ENCODE data around the genes EXOC3L1, HSD11B2 and CTRL.

DNA sequence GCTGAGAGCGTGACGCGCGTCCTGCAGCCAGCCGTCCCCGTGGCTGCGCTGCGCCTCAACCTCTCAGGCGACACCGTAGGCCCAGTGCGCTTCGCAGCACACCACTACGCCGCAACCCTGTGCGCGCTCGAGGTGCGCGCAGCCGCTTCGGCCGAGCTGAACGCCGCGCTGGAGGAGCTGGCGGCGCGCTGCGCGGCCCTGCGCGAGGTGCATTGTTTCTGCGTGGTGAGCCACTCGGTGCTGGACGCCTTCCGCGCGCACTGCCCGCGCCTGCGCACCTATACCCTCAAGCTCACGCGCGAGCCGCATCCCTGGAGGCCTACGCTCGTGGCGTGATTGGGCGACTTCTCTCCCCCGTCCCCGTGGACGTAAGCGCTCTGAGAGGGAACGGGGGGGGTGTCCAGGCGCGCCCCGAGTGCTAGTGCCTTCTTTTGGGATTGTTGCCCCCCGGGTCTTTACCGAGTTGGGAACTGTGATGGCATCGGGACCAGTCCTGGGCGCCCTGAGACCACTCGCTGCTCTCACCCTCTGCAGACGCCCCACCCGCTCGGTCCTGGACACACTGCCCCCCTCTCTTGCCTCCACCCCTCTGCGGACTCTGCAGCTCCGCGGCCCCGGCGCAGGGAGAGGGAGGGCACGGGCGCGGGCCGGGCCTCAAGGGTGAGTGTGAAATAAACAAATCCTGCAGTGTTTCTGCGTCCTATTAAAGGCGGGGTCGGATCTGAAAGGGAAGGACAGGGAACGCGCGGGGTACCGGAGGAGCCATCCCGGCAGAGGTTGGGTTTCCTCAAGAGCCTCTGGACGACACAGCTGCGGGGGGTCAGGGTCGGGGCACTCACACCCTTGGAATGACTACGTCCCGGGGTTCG lies 826 bp upstream of the HSF4 start:
- PRO-cap, result no peak
- RAMPAGE, long total RNA, result no peak

DNA sequence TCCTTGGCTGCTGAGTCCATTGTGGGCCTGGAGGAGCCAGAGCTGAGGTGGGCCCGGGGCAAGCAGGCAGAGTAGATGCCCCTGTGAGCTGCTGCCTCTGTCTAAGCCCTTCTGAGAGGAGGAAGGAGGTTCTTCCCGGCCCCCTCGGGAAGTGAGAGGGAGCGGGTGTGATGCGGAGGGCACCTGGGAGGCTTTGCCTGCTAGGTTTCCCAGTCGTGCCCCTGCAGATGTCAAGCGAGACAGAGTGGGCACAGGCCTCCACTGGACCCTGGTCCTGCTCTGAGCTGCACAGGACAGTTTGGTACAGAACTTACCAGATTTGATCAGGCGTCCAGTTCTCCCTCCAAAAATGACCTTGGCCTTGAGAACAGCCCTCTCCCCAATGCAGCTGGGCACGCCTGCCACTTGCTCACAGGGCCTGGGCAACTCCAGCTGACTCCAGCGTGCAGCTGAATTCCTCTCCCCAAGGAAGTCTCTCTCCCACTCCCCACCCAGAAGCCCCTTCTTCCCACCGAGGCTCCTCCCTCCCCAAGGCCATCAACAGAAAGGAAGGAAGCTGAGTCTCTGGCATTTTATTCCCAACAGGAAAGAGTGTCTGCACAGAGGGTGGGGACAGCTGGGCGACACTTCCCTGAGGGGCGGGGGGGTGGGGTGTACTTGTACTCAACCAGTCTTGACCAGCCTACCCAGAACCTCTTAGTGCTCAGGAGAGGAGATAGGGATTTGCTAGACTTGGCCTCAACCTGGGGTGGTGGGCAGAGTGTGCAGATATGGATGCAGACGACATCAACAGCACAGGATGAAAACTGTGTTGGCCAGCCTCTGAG lies at the start of gene EXOC3L1:
Gene EXOC3L1, minus strand, starts transcription at position 480 of the 827 bp plus-strand sequence.
- PRO-cap, result no peak
- RAMPAGE, long total RNA, result no peak

- PRO-cap, result no peak
- RAMPAGE, long total RNA, result no peak
Observed at GRCh38 chr16:67197764-67198575, 961 bp upstream of the ELMO3 start.

GRCh38 chr16:67207341-67208279 lies 8.7 kb downstream of the ELMO3 start:
- PRO-cap, result no peak
- RAMPAGE, long total RNA, result no peak

DNA sequence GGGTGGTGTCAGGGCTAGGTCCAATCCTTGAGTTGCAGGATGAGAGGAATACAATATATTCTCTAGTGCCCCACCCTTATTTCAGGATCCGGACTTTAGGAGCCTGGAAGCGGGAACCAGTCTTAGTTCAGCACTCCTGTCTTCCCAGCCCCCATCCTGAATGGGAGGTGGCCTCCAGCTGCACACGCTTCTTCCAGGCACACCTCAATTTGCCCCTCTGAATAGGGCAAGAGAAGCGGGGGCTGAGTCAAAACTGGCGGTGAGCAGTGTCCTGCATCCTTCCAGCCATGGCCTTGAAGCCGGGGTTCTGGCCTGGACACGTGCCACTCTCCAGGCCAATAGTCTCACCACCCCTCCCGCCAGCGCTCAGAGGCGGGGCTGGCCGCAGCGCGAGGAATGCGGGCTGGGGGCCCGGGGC lies 1.5 kb downstream of the FHOD1 start:
- PRO-cap, result bidirectional peak, plus-strand start at position 369 of the sequence, minus-strand start at position 309 of the sequence
- RAMPAGE, long total RNA, result no peak

GRCh38 chr16:67397245-67397954 lies 4.1 kb upstream of the TPPP3 start:
- PRO-cap, result no peak
- RAMPAGE, long total RNA, result no peak

GRCh38 chr16:67431047-67431877 lies at the start of gene HSD11B2:
HSD11B2 (plus strand) TSS chr16:67431121.
- PRO-cap, result no peak
- RAMPAGE, long total RNA, result no peak

- PRO-cap, result no peak
- RAMPAGE, long total RNA, result no peak
Observed at GRCh38 chr16:67463116-67463566, 17.8 kb downstream of the ATP6V0D1 start.

DNA sequence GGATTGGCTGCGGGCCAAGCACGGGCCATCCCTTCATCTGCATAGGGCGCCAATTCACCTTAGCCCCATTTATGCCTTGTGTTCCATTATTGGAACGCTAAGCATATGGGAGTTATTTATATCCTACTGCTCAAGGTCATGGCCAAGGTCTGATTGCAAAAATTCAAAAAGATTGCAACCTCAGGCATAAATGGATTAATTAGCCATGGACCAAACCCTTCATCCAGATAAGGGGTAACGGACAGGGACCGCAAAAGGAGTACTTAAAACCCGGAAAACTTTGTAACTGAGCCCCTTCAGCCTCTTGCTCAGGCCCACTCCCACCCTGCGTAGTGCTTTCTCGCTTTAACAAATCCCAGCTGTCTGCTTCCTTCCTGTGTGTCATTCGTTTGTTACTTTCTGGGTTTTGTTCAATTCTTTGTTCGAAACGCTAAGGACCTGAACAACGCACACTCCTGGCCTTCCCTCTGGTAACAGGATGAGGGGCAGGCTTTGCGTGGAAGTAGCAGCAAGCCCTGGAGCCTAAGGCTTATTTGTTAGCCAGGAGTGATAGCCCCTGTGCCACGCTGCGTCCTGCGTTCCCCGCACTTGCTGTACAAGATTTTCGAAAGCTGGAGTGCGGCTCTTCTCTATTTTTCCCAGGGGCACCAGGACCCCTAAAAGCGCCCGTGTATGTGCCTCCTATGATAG lies 952 bp upstream of the ATP6V0D1 start:
- PRO-cap, result bidirectional peak, plus-strand start at position 413 of the sequence, minus-strand start at position 365 of the sequence
- RAMPAGE, long total RNA, result no peak

DNA sequence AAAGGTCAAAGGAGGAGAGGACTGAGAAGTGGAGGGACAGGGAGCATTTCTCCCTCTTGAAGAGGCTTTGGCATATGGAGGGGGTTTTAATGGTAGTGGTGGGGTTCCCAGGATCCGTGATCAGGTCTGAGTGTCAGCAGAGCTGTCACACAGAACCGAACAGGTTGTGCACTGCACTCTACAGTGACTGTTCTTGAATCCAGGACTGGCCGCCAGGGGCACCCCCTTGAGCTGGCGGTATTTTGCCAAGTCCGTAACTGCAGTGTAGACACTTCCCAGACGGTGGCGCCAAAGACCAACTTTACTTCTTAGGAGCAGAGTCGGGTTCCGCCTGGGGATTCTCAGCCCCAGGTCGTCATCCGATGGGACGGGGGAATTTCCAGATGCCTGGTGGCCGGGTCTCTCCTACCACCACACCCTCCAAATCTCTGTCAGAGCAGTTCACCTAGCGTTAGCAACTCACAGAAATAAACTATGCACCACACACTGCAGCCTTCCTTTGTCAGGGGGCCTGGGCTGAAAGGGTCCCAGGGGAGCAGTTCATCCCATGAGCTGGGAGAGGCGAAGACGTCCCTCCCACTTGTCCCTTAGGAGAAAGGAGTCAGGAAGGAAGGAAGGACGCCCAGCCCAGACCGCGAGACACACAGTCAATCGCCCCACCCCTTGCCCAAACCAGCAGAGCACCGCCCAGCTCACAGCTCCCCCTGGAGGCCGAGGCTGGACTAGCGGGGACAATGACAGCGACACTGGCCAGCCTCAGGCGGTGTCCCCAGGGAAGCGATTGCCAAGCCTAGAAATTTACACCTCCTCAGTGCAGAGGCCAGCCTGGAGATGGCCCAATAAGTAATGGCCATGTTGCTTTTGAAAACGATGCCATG lies 7.4 kb upstream of the RIPOR1 start:
- PRO-cap, result unidirectional peak, minus-strand start at position 653 of the sequence
- RAMPAGE, long total RNA, result no peak

DNA sequence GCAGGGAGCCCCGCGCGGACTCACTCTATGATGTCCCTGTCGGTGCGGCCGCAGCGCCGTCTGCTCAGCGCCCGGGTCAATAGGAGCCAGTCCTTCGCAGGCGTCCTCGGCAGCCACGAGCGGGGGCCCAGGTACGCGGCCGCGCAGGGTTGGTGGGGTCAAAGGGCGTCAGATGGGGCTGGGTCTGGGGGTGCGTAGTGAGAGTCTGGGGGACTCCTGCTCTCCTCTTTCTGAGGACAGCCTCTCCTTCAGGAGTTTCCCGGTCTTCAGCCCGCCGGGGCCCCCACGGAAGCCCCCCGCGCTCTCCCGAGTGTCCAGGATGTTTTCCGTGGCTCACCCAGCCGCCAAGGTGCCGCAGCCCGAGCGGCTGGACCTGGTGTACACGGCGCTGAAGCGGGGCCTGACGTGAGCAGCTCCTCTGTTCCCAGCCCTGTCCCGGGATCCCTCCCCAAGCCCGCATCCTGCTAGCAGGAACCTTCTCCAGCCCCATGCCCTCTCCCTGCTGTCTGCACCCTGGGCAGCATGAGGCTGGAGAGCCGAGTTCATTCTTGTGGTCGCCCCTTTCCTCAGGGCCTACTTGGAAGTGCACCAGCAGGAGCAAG lies 9.9 kb downstream of the RIPOR1 start:
- PRO-cap, result no peak
- RAMPAGE, long total RNA, result no peak

DNA sequence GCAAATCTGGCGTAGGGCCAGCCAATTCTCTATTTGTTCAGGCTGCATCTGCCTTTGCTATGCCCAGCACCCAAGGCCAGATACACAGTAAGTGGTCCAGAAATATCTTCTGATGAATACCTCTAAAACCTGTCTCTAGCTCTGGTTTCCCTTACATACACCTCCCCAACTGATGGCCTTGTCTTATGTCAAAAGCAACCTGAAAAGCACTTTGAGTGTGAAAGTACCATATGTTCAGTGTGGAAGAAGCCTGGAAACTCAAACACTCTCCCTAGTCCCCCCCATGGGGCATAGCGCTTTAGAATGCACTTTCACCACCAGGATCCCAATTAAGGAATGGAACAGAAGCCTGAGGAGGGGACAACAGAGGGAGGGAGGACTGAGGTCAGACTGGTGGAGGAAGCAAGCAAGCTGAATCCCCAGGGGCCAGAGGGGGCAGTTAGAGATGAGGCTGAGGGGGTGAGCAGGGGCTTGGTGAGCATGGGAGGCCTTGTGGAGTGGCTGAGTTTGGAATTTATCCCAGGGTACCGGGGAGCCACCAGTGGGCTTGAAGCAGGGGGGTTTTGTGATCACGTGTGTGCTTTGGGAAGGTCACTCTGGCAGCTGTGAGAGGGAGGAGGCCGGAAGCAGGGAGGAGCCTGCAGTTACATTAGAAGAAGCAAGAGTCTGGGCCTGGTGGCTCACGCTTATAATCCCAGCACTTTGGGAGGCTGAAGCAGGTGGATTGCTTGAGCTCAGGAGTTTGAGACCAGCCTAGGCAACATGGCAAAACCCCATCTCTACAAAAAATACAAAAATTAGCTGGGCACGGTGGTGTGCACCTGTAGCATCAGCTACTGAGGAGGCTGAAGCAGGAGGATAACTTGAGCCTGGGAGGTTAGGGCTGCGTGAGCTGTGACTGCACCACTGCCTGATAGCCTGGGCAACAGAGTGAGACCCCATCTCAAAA lies 9.9 kb upstream of the CTCF start:
- PRO-cap, result no peak
- RAMPAGE, long total RNA, result no peak

- PRO-cap, result no peak
- RAMPAGE, long total RNA, result no peak
Observed at GRCh38 chr16:67652573-67653322, 7.3 kb downstream of the ACD start.

DNA sequence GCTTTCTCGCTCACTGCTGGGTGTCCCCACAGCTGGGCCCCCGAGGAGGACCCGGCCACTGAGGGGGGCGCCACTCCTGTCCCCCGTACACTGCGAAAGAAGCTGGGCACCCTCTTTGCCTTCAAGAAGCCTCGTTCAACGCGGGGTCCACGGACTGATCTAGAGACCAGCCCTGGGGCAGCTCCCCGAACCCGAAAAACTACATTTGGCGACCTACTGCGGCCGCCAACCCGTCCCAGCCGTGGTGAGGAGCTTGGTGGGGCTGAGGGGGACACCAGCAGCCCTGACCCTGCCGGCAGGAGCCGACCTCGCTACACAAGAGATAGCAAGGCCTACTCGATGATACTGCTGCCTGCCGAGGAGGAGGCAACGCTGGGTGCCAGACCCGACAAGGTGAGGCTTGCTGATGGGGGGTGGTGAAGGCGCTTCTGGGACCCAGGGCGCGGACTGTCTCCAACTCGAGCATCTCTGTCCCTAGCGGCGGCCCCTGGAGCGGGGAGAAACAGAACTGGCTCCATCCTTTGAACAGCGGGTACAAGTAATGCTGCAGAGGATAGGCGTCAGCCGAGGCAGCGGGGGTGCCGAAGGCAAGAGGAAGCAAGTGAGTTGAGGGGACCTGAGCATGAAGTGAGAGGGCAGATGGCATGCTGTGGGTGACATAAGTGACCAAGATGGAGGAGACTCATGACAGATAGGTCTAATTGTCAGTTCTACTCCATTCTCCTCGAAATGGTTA lies 5.6 kb downstream of the ACD start:
- PRO-cap, result no peak
- RAMPAGE, long total RNA, result no peak

DNA sequence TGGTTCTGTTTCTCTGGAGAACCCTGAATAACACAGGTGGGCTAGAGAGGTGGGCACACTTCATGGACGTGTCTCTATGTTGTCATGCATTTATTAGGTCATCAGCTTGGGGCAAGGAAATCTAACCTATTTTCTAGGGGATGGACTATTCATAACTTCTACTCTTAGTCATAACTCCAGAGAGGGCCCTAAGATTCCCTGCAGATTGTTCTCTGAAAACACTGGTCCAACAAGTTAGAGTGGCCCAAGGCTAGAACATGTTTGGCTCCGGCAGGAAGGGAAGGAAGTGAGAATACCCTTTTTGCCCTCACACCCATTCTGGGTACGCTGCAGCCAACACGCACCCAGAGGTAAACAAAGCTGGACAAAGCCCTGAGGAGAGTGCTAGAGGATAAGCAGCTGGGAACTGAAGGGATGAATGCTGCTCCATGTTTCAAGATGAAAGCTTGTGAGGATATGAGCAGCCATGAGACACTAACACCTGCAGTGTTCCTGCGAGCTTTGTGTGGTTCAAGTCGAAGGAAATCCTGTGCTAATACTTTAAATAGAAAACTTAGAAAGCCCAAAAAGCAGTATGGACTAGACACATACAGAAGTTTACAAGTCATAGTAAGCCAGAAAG lies 10.0 kb downstream of the C16orf86 start:
- PRO-cap, result no peak
- RAMPAGE, long total RNA, result no peak

DNA sequence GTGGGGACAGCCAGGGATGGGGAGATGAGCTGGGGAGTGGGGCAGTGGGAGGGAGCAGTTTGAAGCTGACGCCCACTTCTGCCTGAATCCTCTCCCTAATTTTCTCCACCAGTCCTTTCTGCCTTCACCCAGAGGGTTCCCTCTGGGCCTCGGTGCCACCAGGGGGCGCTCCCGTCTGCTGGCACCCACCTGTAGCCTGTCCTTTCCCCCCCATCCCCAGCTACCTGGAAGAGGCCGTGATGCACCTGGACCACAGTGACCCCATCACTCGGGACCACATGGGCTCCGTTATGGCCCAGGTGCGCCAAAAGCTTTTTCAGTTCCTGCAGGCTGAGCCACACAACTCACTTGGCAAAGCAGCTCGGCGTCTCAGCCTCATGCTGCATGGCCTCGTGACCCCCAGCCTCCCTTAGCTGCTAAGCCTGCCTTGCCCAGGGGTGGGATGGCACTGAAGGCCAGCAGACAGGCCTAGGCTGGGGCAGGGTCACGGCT lies 903 bp upstream of the NRN1L start:
- PRO-cap, result no peak
- RAMPAGE, long total RNA, result no peak

DNA sequence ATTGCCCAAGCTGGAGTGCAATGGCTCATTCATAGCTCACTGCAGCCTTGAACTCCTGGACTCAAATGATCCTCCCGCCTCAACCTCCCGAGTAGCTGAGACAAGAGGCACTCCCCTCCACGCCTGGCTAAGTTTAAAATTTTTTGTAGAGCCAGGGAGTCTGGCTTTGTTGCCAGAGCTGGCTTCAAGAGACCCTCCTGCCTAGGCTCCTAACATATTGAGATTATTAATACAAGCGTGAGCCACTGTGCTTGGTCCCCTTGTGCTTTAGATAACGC lies 1.1 kb downstream of the PSKH1 start:
- PRO-cap, result no peak
- RAMPAGE, long total RNA, result no peak

- PRO-cap, result no peak
- RAMPAGE, long total RNA, result no peak
Observed at GRCh38 chr16:67931764-67932023, at the start of gene CTRL. CTRL (minus strand) TSS chr16:67931862.

DNA sequence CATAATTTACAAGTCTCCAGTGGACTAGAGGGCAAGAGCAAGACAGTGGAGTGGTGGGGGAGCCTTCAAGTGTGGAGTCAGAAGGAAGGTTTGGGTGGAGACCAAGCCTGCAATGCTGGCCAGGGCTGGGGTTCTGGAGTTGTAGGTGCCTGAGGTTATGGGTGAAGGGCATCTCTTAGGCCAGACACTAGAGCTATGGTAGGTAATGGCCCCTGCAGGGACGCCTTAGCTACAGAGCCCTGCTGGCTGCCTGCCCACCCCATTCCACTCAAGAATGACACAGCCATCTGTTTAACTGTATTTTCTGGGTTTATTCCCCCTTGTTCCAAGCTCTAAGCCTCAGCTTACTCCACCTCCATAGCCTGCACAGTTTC lies 2.4 kb downstream of the PSMB10 start:
- PRO-cap, result no peak
- RAMPAGE, long total RNA, result no peak

GRCh38 chr16:67945755-67946494 lies 2.0 kb upstream of the LCAT start:
- PRO-cap, result no peak
- RAMPAGE, long total RNA, result no peak